HGPS cell (cell line): ENCODE results near the genes TMEM131L and MAP9.

DNA sequence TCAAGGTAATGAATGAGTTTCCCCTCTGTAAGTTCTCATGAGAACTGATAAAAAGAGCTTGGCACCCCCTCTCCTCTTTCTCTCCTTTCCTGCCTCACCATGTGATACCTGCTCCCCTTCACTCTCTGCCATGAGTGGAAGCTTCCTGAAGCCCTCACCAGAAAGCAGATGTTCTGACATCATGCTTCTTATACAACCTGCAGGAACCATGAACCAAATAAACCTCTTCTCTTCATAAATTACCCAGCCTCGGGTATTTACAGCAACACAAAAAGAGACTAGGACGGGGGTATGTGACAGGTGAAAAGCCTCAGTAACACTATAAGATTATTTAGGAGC, 21.3 kb downstream of the FBXW7 start:
- RRBS = no CpG with 5 or more reads among the region's 2 CpGs

GRCh38 chr4:152937082-152937951, 1.2 kb downstream of the FHDC1 start:
- RRBS = 2% methylated on average over 37 of the region's 104 CpGs

- RRBS = no CpG with 5 or more reads among the region's 2 CpGs
These were observed 38.7 kb upstream of the TMEM131L start for GRCh38 chr4:153427481-153427844.

GRCh38 chr4:153466263-153467082, at the start of gene TMEM131L:
TMEM131L (plus strand) TSS chr4:153466360.
- RRBS = 2% methylated on average over 48 of the region's 87 CpGs

GRCh38 chr4:153486683-153487447, 20.7 kb downstream of the TMEM131L start:
- RRBS = no CpG with 5 or more reads among the region's 15 CpGs

DNA sequence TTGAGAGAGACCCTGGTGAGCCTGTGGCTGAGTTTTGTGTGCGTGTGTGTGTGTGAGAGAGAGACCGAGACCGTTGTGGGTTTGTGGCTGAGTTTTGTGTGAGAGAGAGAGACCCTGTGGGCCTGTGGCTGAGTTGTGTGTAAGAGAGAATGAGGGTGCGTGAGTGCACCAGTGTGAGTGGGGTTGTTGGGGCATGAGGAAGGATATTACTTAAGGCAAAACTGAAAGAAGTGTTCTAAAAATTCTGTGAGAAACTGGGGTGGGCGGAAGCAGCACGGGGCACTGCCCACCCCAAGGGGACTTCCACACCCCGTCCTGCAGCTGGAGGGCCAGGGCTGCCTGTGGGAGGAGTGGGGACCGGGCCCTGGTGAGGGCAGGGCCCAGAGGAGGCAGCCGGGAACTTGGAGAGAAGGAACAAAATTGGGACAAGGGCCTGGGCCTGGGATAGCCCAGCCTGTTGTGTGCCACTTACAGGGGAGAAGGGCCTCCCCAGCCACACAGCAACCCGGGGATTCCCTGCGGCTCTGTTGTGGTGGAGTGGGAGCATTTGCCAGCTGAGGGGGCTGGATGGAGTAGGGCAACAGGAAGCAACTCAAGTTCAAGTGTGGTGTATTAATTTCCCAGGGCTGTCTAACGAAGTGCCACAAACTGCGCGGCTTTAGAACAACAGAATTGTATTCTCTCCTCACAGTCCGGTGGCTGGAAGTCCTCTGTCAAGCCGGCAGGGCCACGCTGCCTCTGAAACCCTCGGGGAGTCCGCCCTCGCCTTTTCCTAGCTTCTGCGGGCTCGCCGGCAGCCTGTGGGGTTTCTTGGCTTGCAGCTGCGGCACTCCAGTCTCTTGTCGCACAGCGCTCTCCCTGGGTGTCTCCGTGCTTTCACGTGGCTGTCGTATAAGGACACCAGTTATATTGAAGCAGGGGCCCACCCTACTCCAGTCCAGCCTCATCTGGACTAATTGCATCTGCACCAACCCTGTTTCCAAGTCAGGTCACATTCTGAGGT, 22.2 kb downstream of the TMEM131L start:
- RRBS = 9% methylated on average over 11 of the region's 29 CpGs

- RRBS = no CpG with 5 or more reads among the region's 5 CpGs
These were observed 64.3 kb downstream of the TMEM131L start for GRCh38 chr4:153530461-153530940.

DNA sequence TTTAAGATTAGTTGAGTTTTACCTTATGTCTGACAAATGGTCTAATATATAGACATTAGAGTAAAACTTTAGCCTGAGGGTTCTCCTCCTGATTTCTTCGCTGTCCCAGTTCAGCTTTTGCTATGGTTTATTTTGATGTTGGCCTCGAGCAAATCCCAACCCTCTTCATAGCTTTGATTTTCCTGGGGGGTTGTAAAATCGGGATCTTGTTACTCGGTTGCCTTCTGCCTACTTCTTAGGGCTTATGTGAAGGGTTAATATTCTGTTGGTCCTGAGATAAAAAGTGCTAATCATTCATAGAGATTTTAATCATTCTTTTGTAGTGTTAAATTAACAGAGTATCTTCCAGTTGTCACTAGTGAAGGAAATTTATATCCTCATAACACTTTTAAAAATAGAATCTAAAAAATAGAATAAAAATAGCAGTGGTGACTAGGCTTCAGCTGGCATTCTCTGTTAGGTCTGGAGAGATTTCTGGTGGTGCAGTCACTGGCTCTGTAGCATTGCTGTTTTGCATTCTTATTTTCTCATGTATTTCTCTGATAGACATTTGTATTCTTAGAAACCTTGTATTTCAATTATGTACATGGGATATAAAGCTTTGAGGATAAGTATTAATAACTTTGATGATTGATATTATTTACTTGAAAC, 87.5 kb downstream of the TMEM131L start:
- RRBS = no CpG with 5 or more reads among the region's 4 CpGs

DNA sequence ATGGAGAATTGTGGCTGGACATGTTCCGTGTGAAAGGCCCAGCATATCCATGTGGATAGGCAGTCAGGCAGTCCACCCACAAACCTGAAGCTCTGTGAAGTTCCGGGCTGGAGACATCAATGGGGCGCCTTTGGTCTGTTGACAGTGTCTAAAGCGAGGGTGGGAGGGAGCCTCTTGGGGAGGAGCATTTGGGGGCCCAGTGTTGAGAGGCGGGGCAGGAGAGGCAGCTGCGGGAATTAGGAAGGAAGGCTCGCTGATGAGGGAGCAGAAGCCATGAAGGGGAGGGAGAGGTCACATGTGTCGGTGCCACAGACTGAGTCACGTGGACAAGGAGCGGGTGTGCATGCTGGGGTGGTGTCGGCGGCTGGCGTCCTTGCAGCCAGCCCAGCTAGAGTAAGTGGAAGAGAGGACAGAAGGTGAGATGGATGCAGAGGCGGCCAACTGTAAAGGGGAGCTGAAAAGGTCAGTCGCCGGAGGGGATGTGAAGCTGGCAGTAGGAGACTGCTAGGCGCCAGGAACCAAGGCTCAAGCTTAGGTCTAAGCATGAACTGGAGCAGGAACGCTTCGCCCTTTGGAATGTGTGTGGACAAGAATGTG, 44.1 kb upstream of the TLR2 start:
- RRBS = no CpG with 5 or more reads among the region's 19 CpGs

DNA sequence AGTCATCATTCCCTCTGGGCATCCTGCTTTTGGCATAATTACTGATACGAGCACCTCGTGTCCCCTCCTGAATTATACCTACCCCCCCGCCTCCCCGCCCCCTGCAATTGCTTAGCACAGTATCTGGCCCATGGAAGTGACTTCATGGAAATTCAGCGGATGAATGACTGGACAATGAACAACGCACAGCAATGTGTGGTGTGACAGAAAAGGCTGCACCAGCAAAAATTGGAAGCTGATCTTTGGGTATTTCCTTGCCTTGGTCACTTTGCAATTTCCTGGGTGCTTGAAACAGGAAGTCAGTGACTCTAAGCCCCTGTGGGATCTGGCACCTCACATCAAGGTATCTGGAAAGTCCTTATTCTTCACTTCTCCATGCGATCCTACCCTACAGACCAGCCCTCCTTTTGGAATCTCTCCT, 31.7 kb upstream of the TLR2 start:
- RRBS = no CpG with 5 or more reads among the region's 7 CpGs

- RRBS = 79% methylated on average over 4 of the region's 16 CpGs
These were observed 7.5 kb downstream of the SFRP2 start for GRCh38 chr4:153781386-153781782.

DNA sequence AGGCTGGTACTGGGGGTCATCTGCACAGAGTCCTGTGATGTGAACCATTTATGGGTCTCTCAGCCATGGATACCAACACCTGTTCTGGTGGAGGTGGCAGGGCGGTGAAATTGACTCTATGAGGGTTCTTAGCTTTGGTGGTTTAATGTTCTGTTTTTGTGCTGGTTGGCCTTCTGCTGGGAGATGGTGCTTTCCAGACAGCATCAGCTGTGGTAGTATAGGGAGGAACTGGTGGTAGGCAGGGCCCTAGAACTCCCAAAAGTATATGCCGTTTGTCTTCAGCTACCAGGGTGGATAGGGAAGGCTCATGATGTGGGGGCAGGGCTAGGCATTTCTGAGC, 208.1 kb upstream of the SFRP2 start:
- RRBS = no CpG with 5 or more reads among the region's 2 CpGs

DNA sequence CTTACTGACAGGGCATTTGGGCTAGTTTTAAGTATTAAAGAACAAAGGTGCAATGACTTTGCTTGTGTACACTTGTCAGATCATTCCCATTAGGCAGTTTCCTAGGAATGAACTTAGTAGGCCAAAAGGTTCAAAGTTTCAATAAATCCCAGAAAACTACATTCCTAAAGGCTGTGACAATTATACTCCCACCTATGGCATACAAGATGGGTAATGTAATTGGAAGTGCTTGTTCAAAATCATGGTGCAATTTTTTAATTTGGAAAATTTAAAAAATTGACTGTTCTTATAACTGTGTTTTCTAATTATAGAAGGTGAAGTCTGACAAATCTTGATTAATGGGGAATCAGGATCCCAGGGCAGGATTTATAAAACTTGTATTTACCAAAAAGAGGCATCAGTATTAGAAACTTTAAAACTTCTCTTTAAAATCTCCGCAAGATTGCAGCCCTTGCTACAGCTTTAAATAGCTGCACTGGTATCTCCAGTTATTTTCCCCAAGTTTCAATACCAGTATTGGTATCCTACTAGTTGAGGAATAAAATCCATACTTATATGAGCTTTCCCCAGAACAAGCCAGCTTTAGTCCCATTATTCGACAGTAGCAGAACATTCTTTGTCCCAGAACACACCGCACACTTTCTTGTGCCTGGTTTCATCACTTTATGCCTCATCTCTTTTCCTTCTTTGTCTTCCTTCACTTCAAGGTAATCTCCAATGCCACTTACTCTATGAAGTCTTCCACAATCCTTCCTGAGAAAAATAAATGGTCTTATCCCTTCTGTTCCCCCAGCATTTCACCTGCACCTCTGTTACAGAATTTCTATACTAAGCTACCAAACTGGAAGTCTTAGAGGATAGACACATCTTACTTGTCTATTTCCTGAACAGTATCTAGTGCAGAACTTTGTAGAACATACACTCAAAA, 14.6 kb downstream of the PLRG1 start:
- RRBS = no CpG with 5 or more reads among the region's 3 CpGs

DNA sequence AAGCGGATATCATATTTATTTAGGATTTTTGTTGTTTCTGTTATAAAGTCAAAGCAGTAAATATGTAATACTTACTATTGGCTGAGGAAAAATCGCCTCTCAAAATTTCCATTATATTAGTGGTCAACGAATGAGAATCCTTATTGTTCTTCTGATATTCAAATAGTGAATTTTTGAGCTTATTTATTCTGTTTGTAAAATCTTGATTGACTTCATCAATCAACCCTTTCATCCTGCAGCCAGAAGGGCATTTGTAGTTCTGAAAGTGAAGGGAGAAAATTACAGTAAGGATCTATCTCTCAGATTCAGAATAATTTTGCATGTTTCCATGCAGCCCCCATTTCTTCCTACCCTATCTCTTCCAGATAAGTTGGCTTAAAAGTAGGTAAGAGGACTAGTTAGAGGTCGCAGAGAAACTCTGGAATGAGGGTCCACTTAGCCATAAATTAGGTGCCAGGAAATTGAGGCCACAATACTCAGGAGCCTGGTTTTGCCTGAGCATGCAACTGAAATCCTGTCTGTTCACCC, 1.8 kb downstream of the FGA start:
- RRBS = no CpG with 5 or more reads among the region's 4 CpGs

DNA sequence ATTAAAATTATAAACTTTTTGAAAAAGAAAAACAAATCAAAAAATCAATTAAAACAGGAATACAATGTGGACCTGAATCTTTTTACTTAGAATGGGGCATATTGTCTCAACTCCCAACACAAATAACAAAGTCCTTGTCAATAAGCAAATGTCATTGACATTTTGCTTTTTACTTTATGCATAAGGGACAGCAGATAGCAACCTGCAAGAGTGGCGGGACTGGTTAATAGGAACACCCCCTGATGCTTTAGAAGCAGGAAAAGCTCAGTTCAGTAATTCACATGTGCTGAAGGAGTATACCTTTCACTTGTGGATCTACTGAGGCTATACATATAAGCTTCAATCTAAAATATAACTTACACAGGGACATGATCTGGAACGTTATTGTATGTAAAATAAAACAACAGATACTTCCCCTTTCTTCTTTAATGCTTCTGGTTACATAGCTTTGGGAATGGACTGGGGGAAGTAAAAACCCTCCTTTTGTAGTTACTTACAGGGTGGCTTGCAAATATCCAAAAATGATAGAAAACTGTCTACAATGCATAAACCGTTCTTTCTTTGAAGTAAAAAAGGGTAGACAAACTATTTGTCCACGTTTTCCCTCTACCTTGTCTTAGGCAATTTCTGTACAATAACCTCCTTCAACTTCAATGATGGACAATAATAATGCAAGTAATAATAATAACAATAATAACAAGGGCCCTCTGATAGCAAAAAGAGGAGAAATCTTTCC, 1.9 kb downstream of the FGG start:
- RRBS = no CpG with 5 or more reads among the region's 4 CpGs

DNA sequence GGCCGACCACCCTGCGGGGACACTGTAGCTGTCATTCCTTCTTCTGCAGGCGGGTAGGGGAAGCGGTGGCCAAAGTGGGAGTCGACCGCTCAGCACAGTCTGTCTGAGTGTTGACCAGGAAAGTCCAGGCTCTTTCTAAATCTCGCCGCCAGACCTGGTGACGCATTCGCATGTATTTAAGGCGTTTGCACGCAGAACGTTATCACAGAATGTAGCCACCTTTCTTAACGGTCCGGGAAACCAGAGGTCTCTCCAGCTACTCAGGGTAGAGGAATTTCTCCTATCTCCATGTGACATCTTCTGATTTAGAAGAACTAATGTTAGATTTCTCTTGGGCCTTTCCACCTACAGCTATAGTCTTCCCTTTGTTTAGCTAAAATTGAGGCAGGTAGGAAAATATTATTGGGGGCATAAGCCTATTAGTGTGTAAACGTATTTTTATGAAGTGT, 3.1 kb upstream of the LRAT start:
- RRBS = no CpG with 5 or more reads among the region's 16 CpGs

DNA sequence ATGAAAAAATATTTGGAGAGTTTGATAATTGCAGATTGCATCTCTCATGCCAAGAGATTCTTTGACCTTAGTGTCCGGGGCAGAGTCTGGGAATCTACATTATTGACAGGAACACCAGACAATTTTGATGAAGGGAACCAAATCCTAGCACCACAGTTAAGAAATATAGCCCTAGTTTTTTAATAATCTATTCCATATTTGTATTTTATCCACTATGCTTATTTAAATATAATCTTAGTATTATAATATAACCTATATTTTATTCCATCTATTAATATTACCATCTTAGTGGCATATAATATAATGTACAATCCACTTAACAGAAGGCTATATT, 13.1 kb upstream of the NPY2R start:
- RRBS = no CpG with 5 or more reads among the region's 1 CpG

DNA sequence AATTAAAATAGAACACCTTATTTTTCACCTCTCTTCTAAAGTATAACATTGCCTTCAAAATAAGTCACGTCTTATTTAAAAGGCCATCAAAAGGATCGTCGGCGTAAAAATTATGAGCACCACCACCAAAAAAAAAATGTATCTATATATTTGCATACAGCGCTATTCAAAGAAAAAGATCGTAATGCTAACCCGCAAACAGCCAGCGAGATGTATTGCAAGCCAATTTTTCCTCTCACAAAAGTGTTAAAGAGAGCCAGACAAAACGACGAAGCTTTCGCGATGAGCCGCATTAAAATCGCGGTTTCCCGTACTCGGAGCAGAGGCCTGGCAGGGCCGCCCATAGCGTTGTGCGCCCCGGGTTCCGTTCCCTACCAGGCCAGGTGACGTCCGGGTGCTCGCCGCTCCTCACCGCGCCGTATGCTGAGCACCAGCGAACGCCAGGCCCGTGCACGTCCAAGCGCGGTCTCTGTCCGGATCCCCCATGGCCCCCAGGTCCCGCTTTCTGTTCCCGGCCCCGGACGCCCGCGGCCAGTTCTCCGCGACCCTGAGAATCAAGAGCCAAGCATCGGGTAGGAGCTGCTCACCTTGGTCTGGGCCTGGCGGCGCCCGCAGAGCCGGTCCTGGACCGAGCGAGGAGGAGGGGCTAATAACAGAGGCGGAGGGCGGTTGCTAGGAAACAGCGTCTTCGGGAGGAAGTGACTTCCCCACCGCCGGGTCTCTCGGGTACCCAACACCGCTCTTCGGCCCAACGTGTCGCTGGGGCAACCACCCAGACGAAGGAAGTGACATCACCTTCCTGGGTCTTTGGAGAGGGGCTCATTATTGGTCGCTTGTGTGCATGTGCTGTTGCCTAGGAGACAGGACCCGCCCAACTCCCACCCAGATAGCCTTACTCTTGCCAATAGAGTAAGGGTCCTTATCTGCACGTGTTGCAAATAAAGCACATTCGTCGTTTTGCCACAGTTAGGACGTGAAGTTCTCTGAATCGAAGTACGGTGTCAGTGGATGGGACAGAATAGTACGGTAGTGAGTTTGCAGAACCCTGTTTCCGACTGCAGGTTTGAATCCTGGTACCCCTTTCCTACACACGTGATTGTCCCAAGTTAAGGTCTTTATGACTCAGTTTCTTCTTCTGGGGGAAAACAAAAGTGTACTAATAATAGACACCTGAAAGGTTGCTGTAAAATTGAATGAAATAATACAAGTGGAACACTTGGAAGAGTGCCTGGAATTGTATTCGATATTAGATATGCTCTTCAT, at the start of gene MAP9:
Gene MAP9 (minus strand): TSS at position 782 of the 1,263 bp plus-strand sequence.
- RRBS = 2% methylated on average over 23 of the region's 75 CpGs

- RRBS = no CpG with 5 or more reads among the region's 6 CpGs
These were observed 17.9 kb upstream of the ASIC5 start for GRCh38 chr4:155883957-155884474.

DNA sequence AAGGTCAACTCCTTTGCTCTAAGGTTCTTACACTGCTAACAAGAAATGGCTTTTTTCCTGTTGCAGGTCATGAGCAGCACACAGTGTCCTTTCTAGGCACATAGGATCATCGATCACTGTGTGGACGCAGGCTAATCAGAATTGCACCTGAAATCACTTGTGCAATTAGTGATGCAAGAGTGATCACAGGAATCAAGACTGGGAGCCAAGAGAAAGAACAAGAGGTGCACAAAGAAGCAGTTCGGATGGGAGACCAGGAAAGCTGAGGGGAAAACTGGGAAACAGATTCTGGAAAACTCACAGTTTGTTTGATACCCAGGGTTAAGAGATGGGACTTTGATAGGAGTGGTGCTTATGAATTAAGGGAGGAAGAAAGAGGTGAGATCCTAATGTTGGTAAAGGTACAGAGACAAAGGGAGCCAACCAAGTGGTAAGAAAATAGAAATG, 21.2 kb downstream of the TDO2 start:
- RRBS = no CpG with 5 or more reads among the region's 3 CpGs